Cardiac ventricle fibroblast (primary cell): ENCODE data around the genes DCTPP1, RNF40, FBXL19, VKORC1, KAT8 and PRSS36.

DNA sequence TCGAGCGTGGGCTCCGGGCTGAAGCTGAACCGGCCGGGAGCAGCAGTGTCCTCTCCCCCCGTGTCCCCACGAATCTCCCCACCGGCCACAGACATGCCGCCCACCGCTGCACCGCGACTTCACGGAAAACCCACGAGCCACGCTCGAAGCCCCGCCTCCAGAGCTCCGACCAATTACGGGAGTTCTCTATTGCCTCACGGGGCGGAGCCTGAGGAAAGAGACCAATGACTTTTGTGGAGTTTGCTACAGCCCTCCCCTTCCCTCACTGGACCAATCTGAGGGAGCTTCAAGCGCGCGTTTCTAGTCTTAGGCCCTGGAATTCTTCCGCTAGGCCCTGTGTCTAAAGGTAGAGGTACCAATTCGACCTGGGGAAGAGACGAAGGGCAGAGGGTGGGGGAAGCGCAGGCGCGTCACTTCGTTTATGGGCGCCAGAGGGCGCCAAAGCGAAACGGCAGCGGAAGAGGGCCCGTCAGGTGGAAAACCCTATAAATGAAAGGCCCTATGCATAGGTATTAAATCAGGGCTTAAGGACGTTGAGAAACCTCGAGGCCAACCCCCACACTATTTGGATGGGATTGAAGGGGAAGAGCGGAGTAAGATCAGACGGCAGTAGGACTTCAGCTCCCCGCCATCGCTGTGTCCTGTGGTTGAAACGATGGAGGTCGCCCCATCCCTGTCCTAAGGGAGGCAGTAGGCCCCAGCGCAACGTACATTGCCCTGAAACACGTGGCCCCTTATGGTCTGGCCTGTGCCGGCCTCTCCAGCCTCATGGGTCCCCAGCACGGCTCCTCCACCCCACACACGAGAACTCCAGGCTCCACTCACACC is at the start of gene DCTPP1:
Gene DCTPP1, minus strand, starts transcription at position 145 of the 828 bp plus-strand sequence.
- RAMPAGE, long total RNA = start-site peak on the minus strand centred at position 135 of the sequence, 66 bp wide, 16 and 23 reads in 2 replicates

- RAMPAGE, long total RNA = no peak
Measured at GRCh38 chr16:30473391-30474348, 1.1 kb downstream of the ITGAL start.

GRCh38 chr16:30521669-30522287 is 4.6 kb downstream of the ZNF768 start:
- RAMPAGE, long total RNA = no peak

DNA sequence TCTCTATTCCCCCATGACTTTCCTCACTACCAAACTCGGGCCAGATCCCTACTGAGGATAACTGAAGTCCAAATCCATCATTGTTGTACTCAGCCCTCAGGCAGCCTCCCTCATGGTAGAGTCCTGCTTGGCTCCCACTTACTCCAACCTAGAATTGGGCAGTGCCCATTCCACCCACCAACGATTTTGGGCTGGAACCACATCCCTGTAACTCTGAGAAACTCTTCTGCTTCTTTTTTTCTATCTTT is 1.2 kb downstream of the PRR14 start:
- RAMPAGE, long total RNA = no peak

- RAMPAGE, long total RNA = no peak
Measured at GRCh38 chr16:30715462-30716131, 16.6 kb downstream of the SRCAP start.

- RAMPAGE, long total RNA = no peak
Measured at GRCh38 chr16:30761739-30762800, at the start of gene RNF40. TSS of gene RNF40 (plus strand) at chr16:30762322.

GRCh38 chr16:30770380-30770711 is 8.2 kb downstream of the RNF40 start:
- RAMPAGE, long total RNA = no peak

DNA sequence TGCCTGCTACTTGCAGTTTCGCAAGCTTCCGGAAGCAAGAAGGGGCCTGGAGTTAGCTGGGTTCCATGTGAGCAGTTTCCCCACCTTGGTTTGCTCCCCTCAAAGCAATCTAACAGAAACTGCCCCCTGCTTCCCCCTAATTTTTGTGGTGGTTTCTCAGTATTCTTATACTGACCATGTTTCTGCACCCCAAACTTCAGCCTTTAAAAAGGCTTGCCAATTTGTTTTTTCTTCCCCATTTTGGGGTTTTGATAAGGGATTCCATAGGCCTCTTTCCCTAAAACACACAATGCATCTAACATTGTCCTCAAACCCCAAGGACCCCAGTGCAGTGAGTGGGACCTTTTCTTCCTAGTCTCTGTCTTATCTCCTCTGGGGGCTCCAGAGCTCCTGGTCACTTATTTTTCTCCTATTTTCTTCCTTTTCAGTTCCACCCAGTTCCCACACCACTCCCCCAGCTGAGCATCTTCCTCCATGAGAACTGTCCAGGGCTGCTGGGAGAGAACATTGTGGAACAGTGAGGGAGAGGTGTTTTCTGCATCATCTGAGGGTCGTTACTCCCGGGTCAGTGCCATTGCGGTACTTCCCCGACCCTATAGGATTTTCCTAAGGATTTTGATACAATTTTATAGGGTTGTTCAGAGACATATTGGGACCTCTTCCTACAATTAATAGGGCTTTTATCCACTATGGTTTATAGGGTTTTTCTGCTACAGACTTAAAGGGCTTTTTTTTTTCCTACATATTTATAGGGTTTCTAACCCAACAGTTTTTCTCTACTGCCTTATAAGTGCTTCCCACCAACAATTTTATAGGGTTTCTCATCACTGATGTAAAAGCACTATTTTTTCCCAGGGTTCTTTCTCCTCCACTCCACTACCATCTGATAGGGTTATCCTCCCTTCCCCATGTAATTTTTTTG is 6.0 kb downstream of the ZNF629 start:
- RAMPAGE, long total RNA = no peak

DNA sequence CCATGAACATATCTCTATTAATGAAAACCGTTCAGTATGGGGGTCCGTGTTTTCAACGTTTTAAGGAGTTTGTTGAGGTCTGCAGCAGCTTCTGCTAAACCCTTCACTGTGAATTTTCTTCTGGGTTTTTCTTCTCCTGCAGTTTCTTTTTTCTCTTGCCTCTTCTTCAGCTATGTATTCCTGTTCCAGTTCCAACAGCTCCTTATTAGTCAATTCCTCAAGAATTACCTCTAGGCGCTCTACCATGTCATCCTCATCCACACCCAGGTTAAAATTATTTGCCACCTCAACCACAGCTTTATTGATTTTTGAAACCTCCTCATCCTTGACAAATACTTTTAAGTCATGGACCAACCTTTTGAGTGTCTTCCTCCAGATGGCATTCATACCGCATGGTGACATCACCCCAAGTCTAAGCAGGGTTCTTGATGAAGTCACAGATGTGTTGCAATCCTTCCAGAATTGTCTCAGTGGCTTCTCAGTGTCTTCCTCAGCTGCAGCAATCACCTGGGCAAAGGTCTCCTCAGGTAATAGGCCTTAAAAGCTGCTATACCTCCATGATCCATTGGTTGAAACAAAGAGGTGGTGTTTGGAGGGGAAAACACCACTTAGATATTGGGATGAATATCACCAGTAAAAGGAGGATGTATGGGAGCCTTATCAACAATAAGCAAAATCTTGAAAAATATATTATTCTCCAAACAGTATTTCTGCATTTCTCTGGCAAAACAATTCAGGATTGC is 40.1 kb downstream of the BCL7C start:
- RAMPAGE, long total RNA = no peak

GRCh38 chr16:30923483-30923760 is at the start of gene FBXL19:
TSS of gene FBXL19 (plus strand) at chr16:30923572.
- RAMPAGE, long total RNA = no peak

- RAMPAGE, long total RNA = no peak
Measured at GRCh38 chr16:30996856-30998010, 12.2 kb downstream of the HSD3B7 start.

DNA sequence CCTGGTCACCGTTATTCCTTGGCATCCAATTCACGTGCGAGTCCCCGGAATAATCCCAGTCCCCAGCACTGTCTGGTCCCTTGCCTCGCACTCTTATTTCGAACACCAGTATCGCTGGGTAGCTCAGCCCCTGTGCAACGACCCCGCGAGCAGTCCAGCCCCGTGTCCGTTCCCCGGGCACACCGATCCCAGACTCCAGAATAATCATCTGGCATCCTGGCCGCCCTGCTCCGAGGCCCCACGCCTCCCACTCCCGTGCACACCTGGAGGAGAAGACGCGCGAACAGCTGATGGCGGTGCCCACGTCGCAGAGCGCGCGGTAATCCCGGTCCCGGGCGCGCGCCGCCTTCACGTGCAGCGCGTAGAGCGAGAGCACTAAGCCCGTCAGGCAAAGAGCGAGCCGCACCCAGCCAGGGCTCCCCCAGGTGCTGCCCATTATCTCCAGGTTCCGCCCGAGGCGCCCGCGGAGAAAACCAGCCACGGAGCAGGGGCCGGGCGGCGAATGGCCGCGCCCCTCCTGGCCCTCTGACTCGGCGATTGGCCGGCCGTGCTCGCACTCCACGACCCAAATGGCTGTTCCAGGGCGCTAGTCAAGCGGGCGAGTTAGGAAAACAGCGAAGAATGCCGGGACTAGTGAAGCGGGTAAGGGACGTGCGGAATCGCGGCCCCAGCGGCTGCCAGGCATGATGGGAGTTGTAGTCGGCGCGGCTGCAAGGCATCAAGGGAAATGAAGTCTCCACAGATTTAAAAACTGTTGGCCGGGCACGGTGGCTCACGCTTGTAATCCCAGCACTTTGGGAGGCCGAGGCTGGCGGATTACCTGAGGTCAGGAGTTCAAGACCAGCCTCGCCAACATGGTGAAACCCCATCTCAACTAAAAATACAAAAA is at the start of gene VKORC1:
Gene VKORC1, minus strand, starts transcription at position 504 of the 889 bp plus-strand sequence.
- RAMPAGE, long total RNA = start-site peak on the minus strand centred at position 543 of the sequence, 203 bp wide, 2,567 and 565 reads in 2 replicates

DNA sequence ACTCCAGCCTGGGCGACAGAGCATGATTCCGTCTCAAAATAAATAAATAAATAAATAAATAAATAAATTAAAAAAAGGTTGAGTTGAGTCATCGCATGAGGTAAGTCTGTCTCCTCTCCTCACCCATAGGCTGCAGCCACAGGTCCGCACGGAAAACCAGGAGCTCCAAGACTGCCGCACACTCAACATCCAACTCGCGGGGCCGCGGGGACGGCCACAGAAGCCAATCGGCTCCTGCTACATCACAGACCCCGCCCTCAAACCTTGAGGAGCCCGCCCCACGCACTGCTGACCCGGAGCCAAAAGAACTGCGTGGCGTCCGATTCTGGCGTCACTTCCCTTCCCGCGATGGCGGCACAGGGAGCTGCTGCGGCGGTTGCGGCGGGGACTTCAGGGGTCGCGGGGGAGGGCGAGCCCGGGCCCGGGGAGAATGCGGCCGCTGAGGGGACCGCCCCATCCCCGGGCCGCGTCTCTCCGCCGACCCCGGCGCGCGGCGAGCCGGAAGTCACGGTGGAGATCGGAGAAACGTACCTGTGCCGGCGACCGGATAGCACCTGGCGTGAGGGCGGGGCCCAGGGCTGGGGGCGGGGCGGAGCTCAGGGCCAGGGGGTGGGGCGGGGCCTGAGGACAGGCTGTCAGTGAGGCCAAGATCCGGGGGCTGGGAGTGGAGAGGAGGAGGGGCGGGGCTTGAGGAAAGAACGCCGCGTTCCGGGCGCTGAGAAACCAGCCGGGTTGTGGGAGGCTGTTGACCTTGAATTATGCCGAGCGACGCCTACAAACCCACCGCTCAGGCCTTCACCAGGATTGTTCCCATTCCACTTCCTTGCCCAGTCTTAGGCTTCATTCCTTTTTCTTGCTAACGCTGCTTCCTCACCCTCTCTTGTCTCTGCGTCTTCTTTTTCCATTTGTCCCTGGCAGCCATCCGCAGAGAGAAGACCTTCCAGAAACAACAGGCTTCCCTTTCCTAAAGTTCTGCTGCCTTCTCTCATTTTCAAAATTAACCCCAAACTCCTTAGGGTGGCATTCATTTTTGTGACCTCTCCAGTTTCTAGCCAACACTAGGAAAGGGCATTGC is at the start of gene KAT8:
Gene KAT8, plus strand, starts transcription at position 331 of the 1,075 bp plus-strand sequence.
- RAMPAGE, long total RNA = no peak

- RAMPAGE, long total RNA = no peak
Measured at GRCh38 chr16:31128459-31129711, 6.6 kb downstream of the PRSS8 start.

DNA sequence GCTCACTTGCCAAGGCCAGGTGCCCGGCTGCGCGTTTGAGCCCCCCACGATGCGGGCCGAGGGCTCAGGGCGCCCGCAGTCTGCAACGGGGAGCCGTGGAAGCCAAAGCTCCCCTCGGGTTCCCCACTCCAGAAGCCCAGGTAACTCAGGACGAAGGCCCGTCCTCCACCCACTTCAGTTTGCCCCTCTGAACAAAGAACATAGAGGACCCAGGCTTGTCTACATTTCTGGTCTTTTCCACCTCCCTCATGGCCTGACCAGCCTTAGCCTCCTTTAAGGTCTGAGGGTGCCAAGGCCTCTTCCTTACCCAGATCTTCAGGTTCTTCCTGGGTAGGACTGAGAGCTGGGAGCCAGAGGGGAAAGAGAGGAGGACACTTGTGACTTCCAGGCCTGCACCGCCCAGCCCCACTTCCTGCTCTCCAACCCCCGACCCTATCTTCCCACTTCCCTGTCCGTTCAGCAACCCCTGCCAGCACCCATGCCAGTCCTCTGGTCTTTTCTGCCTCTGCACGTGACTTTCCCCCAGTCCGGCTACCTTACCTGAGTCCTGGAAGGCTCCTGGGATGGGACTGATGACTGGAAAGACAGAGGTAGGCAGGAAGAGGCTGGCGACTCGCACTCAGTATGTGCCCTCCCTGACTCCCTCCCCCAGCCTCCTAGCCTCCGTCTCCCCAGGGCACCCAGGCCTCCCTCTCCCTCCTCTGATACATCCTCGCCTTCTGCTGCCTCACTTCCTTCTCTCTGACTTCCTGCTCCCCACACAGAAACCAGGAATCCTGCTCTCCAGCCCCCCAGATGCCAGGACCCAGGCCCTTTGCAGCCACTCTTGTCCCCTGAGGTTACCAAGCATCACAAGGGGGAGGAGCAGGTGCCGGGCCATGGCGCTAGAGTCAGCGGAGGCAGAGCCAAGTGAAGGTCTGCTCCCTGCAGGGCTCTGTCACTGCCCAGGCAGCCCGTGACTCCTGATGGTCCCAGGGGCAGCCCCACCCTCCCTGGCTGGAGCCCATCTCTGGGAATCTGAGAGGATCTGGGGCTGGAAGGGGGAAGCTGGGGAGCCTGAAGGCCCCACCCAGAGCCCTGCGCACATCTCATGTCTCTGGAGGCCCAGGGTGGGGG is at the start of gene PRSS36:
Gene PRSS36, minus strand, starts transcription at position 911 of the 1,116 bp plus-strand sequence.
- RAMPAGE, long total RNA = no peak

DNA sequence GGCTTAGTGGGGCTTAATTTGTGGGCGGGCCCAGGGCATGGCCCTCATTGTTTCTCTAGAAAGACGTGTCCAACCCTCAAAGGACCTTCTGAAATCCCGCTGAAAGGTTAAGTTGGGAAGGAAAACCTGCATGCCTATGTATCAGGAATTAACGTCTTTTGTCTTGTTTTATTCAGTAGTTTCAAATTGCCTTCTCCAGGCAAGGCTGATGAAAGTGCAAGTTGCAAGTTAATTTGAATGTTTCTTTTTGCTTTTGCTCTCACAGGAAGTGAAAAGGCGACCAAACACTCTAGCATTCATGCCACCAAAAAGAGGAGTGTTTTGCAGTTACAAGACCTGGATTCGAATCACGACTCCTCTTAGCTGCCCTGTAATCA is 1.1 kb upstream of the FUS start:
- RAMPAGE, long total RNA = no peak

DNA sequence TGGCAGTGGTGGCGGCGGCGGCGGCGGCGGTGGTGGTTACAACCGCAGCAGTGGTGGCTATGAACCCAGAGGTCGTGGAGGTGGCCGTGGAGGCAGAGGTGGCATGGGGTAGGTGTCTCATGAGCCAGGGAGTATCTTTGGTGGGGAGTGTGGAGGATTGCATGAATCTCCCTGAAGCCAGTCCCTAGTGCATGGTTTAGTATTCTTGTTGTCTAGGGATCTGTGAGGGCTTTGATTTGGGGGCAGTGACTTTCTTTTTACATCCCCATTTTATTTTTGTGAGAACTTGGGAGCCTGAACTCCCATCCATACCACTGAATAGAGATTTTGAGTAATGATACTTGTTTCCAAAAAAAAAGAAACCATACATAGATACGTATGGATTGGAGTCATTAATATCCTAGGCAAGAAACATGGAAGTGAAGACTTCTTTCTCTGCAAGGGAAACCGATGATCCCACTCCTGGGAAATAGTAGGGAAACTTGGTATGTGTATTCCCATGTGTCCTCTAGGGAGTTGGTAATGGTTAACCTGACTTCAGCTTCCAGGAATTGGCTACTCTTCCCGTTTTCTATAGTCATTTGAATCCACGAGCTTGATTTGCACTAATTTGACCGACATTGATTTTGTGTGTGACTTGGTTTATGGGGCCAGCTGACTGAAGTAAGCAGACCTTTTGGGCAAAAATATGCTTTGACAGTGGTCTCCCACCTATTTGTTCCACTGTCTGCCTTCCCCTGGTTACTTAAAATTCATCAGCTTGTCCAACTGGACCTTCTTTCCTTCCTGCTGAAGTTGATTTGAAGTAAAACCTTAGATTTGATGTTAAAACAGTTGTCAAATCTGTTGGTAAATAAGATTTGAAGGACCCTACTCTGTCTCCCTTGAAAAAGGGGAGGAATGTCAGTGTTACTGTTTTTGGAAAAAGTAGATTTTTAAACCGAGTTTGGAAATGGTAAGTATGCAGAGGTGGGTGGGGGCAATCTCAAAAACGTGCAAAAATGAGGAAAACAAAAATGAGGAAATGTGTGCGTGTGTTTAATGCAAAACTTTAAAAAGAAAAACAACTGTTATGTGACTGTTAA is 5.5 kb downstream of the FUS start:
- RAMPAGE, long total RNA = no peak

DNA sequence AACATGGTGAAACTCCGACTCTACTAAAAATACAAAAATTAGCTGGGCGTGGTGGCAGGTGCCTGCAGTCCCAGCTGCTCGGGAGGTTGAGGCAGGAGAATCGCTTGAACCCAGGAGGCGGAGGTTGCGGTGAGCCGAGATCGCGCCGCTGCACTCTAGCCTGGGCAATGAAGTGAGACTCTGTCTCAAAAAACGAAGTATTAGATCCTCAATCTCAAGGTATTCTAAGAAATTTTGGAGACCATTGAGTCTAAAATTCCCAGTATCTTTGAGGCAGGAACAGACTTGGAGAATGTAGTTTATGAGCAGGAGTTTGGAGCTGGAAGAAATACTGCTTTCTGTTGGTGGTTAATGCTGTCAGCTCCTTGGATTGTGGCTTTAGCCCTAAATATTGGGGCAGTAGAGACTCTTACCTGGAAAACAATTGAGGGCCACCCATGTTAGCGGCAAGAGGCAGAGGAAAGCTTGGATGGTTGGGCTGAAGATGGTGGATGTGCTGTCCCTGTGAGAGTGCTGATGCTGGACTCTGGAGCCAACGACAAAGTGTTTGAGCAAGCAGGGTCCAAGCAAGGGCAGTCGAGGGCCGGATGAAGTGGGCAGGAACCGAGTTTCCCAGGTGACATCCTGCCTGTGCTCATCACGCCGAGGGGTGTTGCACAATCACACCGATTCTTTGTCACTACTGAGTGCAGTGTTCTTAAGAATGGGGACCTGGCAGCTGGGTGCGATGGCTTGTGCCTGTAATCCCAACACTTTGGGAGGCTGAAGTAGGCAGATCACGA is 6.4 kb downstream of the PYCARD start:
- RAMPAGE, long total RNA = no peak

DNA sequence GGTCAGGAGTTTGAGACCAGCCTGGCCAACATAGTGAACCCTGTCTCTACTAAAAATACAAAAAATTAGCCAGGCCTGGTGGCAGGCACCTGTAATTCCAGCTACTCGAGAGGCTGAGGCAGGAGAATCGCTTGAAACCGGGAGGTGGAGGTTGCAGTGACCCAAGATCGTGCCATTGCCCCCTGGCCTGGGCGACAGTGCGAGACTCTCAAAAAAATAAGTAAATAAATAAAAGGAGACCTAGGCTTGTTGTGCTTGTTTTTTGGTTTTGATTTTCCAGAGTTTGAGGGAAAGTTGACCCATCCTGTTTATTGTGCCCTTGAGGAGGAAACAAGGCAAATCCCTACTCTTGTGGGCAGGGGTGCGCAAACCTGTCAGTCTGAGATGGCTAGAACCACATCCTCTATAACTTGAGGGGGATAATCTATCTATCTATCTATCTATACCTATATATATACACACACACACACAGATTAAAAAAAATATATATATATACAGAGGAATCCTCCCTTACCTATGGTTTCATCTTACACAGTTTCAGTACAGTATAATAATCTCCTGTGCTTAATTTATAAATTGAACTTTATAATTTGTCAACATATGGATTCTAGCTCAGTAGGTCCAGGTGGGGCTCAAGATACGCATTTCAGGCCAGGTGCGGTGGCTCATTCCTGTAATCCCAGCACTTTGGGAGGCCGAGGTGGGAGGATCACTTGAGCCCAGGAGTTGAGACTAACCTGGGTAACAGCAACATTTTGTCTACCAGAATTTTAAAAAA is 5.7 kb downstream of the PYCARD start:
- RAMPAGE, long total RNA = no peak

DNA sequence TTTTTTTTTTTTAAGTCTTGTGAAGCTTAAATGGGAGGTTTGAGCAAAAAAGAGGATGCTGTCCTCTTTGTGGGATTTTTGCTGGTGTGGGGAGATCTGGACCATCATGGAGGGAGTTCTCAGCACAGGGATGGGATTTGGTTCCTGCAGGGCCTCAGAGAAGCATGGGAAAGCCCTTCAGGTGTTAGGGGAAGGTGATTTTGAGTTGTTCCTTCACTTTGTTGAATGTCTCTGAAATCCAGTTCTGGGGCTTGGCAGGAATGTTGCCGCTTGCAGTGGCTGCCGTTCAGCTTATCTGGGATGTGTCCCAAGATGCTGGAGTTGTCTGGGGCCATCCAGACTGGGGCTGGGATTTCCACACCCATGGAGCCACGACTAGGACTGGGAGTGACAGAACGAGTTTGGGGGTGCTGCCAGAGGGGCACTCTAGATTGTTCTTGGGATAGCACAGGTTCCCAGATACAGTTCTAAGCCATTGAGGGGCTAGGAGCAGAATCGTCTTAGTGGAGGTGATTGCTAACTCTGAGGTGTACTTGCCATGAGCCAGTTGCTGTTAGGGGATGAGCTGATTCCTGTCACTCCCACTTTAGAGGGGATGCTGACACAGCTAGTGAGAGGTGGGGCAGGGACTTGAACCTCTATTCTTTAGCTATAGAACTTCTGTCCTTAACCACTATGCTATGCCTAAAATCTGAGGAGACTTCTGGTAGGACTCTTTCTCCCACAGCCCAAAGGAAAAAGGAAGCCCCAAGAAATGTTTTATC is 4.0 kb downstream of the PYCARD start:
- RAMPAGE, long total RNA = no peak